Ascending aorta (tissue), 1 donor: ENCODE results near the gene PRMT9.

- PRO-cap: no peak
These were observed 982 bp upstream of the EDNRA start for GRCh38 chr4:147479951-147480279.

DNA sequence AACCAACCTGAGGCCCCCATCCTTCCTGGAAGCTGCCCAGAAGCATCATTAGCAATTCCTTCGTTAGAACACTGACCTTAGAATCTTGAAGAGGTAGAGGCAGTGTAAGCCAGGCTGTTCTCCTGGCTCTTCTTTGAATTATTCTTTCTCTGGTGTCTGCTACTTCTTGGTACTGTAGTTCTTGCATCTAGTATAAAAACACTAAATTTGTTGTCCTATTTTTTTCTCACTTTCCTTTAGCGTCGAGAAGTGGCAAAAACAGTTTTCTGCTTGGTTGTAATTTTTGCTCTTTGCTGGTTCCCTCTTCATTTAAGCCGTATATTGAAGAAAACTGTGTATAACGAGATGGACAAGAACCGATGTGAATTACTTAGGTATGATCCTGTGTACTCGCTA, 58.7 kb downstream of the EDNRA start:
- PRO-cap: no peak

- PRO-cap: no peak
These were observed 10.3 kb downstream of the PRMT9 start for GRCh38 chr4:147673481-147674197.

GRCh38 chr4:147683561-147684424, at the start of gene PRMT9:
TSS of gene PRMT9 (minus strand) at chr4:147684163.
- PRO-cap: bidirectional peak, plus-strand start at chr4:147684306, minus-strand start at chr4:147684126

DNA sequence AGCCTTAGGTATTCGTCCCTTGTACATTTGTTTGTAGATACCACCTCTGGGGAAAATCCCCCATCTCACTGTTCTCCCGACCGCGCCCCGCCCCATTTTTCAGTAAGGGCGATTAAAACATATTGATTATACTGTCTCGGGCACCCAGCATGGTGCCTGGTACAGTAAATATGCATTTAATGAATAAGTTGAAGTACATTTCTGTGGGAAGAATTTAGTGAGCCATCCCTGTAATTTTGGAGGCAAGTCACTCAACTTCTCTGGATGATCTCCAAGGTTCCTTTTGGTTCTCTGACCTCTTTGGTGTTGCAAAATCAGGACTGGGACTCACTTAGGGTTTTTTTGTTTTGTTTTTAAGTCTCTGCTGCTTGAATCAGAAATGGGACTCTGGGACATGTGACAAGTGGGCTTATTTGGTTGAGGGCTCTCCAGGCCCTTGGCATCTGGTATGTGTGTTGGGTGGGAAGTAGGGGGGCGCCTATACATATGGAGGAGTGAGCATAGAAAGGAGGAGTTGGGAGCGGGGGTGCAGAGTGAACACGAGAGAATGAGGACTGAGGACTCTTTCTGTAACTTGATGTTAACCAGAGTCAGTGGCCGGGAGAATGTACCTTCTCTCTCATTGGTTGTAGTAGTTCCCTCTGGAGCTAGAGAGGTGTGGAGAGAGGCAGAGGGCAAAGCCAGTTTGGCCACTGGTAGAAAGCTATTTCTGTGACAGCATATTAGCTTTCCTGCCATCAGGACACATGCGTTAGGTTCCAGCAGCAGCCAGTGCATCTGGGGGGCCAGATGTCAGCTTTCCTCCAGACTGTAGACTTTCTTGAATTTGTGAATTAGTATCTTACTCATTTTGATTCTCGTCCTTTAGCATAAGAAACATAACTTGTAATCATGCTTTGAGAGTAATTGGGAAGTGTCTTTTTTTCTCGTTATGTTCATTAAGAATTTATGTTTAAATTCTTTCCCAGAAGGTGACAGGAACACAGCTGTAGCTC, 1.9 kb downstream of the ARHGAP10 start:
- PRO-cap: bidirectional peak, plus-strand start at position 512 of the sequence, minus-strand start at position 452 of the sequence; unidirectional peak, minus-strand start at position 549 of the sequence

DNA sequence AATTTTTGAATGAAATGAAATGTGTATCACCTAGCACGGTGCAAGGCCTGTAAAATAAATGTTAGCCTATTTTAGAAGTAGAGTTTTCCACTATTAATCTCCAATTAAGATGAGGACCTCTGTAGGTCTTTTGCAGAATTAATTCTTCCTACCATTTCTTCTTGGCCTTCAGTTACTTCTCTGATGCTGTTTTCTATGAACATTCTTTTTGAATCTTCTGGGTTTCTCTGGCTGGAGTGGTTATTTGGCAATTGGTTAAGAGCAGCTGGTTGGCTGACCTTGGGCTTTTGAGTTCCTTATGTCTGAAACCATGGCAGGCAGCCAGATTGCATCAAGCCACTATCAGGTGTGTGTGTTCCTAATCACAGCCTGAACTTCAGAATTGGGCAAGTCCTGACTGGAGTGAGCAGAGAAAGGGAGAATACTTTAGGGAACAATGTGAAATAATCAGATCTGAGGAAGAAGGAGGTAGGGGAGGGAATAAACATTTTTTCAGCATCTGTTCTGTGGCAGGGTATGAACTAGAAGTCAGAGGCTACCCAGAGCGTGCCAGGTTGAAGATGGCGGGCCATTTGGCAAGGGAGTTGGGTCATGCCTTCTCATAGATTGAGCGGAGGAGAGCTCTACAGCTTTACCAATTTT, 90.2 kb downstream of the ARHGAP10 start:
- PRO-cap: no peak

- PRO-cap: no peak
These were observed 125.7 kb downstream of the ARHGAP10 start for GRCh38 chr4:147857385-147858166.

DNA sequence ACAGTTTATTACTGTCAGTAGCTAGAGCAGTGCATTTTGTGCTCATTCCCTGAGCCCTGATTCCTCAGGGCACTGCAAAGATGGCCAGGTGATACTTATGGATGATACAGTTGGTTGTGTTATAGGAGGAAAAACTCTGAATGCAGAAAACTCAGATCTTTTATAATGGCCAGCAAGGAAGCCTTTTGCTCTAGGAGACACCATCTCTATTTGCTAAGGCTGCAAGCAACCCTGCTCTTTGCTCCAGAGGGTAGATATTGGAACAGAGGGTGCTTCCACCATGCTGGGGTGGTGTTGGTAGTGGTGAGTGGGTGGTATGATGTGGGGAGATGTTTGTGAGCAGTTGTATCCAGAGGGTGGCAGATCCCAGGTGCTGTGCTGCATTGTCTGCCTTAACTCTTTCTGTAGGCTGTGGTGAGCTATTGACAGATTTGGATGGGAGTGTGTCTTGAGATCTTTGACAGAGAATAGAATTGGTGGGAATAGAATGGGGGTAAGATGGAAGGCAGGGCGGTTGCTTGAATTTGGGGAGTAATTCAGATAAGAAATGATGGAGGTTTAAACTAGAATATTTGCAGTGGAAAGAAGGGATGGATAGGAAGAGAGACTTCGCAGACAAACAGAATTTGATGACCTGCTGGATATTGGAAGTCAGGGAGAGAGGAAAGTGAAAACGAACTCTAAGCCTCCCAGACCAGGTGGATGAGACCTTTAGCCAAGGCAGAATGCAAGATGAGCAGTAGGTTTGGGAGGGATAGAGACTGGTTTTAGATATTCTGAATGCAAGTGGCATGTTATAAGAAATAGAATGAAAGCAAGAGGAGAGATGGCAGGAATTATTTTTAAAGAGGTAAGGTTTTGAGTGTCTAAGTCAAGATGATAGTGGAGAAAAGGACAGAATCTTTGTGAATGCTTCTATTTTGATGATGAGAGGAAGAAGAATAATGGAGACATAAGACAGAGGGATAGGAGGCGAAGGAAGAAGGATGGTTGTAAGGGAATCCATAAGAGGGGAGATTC, 194.2 kb downstream of the ARHGAP10 start:
- PRO-cap: no peak

DNA sequence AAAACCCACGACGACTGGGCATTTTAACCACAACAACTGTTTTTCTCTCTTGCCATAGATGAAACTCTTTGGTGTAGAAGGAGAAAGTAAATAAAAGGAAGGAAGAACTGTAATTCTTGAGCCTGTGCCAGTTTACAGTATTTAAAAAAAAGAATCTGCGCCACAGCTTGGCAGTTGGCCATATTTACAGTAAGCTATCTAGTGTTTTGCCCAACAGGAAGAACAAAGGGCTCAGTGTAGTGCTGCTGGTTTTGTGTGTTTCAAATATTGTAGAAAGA, 66.1 kb downstream of the NR3C2 start:
- PRO-cap: no peak

- PRO-cap: no peak
These were observed 10.7 kb downstream of the NR3C2 start for GRCh38 chr4:148431287-148432085.

GRCh38 chr4:148445220-148446037, 3.2 kb upstream of the NR3C2 start:
- PRO-cap: bidirectional peak, plus-strand start at chr4:148445414, minus-strand start at chr4:148445314; bidirectional peak, plus-strand start at chr4:148445628, minus-strand start at chr4:148445601

- PRO-cap: no peak
These were observed 243.9 kb upstream of the MAB21L2 start for GRCh38 chr4:150337847-150338700.

- PRO-cap: no peak
These were observed 185.9 kb upstream of the MAB21L2 start for GRCh38 chr4:150395976-150396501.

- PRO-cap: no peak
These were observed 9.2 kb upstream of the MAB21L2 start for GRCh38 chr4:150572508-150573446.

GRCh38 chr4:151015971-151016698, 1.1 kb upstream of the LRBA start:
- PRO-cap: no peak

- PRO-cap: no peak
These were observed 54.9 kb upstream of the PRSS48 start for GRCh38 chr4:151221916-151222615.

- PRO-cap: no peak
These were observed 50.7 kb upstream of the PRSS48 start for GRCh38 chr4:151225842-151226997.

DNA sequence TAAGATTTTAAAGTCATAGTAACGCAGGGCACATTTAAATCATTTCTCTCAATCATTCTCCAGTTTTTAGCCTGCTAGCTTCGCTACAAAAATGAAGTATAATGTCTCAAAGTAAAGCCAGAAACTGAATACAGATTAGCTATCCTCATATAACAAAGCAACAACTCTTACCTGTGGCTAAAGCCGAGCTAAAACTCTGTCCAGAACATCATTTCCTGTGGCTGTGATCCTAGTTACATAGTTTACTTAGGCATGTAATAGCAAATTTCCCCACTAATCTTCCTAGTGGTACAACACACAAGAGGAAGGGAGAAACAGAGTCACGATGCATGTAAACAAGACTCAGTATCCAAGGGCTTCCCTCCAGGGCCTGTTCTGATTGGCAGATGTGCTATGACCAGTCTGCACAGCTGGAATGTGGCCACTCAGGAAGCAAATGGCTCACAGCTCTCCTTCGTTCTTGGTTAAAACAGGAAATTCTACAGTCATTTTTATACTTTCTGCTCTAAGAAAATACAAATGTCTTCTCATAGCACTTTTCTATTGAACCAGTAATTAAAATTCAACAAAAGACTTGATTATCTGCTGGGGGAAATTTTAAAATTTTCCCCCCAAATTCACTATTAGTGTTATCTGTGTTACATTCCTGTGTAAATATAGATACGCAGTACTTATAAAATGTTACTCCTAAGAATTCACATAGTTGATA, 49.2 kb upstream of the PRSS48 start:
- PRO-cap: no peak

- PRO-cap: no peak
These were observed 19.4 kb upstream of the PRSS48 start for GRCh38 chr4:151257366-151258189.

- PRO-cap: no peak
These were observed 2.3 kb downstream of the SH3D19 start for GRCh38 chr4:151323098-151323430.